Kidney epithelial cell (primary cell): Measurements from ENCODE around the genes SMPDL3B, GMEB1 and MECR.

DNA sequence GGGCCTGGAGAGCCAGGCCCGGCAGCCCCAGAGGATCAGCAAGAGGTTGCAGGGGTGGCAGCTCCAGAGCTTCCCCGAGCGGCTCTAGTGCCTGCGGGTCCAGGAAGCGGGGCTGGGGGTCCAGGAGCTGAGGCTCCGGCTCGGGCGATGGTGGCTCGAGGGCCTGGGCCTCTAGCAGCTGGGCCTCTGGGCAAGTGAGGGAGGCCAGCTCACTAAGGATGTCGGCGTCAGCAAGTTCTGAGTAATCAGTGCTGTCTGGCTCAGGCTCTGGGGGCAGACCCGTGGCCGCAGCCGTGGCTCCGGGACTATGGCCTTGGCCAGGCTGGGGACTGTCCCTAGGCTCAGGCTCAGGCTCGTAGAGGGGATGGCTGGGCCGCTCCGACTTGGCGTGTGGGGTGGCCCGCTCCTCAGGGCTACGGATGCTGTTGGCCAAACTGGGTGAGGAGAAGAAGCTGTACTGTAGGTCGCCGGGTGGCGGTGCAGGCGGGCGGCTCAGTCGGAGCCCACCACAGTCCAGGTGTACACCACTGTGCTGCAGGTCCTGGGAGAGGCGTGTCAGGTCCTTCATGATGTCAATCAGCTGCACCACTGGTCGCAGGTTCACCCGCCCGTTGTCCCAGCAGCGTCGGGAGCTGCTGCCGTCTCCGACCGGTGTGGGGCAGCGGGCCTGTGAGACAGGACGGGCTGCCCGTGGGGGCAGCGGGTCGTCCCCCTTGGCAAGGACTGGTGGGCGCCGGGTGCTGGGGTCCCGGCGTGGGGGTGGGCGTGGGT is 52.6 kb downstream of the AHDC1 start:
- RAMPAGE, long total RNA: no peak
- RRBS: 94% methylated on average over 10 of the region's 46 CpGs

DNA sequence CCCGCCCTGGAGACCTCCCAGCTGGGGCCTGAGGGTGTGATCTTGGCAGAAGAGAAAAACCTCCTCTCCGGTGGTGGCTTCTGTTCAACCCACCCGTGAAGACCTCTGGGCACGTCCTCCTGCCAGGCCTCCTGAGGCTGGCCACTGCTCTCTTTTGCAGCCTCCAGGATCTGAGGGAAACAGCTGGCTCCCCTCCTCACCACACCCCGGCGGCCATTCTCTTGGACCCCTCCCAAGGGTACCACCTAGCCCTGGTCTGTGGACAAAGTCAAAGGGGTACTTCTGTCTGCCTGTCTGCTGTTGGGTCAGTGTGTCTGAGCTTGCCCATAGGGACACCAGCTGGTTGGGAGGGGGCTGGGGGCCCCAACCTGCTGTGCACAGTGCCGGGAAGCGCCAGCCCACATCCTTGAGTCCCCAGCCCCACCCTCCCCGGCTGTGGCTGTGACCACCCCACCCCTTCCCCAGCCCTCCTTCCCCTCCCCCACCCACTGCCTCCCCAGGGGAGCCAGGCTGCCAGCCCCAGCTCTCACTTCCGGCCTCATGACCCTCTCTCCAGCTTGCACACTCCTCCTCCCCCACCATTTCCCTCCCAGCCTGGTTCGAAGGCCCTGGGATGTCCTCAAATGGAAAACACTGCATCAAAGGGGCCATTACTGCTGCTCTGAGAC is 48.1 kb downstream of the AHDC1 start:
- RAMPAGE, long total RNA: no peak
- RRBS: 37% methylated on average over 3 of the region's 11 CpGs

- RAMPAGE, long total RNA: no peak
- RRBS: 63% methylated on average over 3 of the region's 21 CpGs
Measured at GRCh38 chr1:27592479-27593207, 11.3 kb downstream of the AHDC1 start.

GRCh38 chr1:27602768-27603346 is 1.1 kb downstream of the AHDC1 start:
- RAMPAGE, long total RNA: no peak
- RRBS: 1% methylated on average over 27 of the region's 47 CpGs

GRCh38 chr1:27624508-27625641 is 10.1 kb downstream of the FGR start:
- RAMPAGE, long total RNA: no peak
- RRBS: no CpG with 5 or more reads among the region's 11 CpGs

DNA sequence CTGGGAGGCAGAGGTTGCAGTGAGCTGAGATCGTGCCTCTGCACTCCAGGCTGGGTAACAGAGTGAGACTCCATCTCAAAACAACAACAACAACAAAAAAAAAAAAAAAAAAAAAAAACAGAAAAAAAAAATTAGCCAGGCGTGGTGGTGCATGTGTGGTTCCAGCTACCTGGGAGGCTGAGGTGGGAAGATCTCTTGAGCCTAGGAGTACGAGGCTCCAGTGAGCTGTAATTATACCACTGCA is 11.9 kb downstream of the FAM76A start:
- RAMPAGE, long total RNA: no peak
- RRBS: no CpG with 5 or more reads among the region's 3 CpGs

- RAMPAGE, long total RNA: no peak
- RRBS: no CpG with 5 or more reads among the region's 1 CpG
Measured at GRCh38 chr1:27755136-27755553, 17.9 kb upstream of the STX12 start.

DNA sequence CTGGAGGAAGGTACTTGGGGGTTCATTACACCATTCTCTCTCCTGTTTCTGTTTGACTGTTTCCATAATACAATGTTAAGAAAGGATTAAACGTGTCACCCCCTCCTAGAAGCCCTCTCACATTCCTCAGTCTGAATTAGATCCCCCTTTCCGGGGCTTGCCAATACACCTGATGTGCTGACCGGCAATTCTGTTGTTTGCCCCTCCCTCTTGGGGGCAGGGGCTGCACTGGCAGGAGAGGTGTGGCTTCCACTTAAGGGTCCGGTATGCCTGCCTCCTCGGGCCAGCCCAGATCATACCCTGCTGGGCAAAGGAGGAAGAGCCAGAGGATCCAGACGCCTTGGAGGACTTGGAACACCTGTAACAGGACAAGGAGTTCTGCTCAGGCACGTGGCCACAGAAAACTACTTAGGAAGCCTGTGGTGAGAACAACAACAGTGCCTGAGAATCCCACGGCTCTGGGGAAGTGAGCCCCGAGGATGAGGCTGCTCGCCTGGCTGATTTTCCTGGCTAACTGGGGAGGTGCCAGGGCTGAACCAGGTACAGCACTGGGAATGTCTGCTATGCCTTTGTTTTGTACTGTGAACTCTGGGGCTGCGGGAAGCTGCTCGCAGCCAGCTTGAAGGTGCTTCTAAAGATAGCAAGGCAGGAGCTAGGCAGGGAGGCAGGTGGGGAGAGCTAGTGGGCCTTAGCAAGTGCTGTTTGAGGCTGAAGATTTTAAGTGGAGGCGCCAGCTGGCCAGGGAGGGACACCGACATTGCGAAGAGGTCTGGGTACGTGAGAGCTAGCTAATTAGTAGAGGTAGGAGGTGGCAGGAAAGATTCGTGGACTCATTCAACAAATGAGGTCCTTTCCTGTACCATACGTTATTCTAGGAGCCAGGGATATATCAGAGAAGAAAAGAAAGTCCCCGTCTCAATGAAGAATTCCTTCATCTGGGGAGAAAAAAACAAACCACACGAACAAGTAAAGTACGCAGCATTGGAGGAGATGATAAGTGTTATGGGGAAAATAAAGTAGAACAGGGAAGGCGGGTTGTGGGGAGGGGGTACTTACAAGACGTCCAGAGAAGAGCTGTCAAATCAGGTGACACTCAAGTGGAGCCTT is at the start of gene SMPDL3B:
TSS of gene SMPDL3B (plus strand) at position 296 of the 1,107 bp plus-strand sequence.
- RAMPAGE, long total RNA: no peak
- RRBS: 1% methylated on average over 2 of the region's 23 CpGs

DNA sequence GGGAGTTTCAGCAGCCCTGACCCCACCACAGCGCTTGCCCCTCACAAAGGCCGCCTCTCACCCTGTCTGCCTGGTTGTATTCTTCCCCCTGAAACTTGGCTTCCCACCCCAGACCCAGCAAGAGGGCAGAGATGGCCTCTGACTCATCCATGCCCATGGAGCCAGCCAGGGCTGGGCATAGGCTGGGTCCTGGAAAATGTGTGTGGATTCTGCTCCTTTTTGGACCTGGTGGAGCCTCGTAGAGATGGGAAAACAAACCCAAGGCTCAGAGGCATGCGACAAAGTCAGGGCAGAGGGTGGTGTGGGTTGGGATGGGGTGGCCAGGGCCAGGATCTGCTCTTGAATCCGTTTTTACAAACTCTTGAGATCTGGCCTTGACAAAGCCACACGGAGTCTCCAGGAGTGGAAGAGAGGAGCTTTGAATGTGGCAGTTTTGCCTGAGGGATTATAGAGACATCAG is 1.3 kb downstream of the XKR8 start:
- RAMPAGE, long total RNA: no peak
- RRBS: no CpG with 5 or more reads among the region's 6 CpGs

GRCh38 chr1:27992271-27992856 is 32.6 kb downstream of the XKR8 start:
- RAMPAGE, long total RNA: no peak
- RRBS: 66% methylated on average over 3 of the region's 6 CpGs

DNA sequence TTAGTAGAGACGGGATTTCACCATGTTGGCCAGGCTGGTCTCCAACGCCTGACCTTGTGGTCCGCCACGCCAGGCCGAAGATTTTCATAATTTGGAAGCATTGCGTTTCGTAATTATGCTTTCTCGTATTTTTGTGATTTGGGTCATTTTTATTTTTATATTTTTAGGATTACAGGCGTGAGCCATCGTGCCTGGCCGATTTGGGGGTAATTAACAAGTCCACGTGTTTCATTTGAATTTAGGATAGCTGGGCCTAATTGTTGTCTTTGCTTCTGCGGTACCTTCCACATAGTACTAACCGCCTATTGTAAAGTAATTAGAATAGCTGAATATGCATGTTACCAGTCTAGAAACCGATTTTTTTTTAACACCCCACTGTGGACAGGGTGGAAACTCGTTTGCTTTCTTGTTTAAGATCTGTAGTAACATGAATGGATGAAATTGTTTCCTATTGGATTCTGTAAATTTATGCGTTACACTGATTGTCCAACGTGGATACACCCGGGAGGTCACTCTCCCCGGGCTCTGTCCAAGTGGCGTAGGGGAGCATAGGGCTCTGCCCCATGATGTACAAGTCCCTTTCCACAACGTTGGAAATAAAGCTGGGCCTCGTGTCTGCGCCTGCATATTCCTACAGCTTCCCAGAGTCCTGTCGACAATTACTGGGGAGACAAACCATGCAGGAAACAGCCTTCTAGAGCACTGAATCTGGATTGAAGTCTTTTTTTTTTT is 1.2 kb downstream of the RCC1 start:
- RAMPAGE, long total RNA: no peak
- RRBS: no CpG with 5 or more reads among the region's 25 CpGs

DNA sequence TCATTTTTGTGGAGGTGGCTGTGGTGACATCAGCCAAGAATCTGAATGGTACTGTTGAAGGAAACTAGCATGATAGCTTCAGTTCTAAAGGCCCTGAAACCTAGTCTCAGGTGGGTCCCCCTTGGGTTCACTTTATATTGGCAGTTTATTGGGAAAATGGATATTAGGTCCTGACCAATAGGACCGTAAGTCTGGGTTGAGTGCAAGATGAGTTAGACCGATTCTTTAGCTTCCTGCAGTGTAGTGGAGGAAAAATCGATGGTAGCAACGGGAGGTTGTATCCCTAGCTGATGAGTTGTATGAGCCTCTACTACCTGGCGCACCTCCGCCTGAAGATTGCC is 3.8 kb downstream of the RCC1 start:
- RAMPAGE, long total RNA: no peak
- RRBS: no CpG with 5 or more reads among the region's 6 CpGs

GRCh38 chr1:28510143-28511350 is 4.7 kb downstream of the RCC1 start:
- RAMPAGE, long total RNA: no peak
- RRBS: no CpG with 5 or more reads among the region's 8 CpGs

GRCh38 chr1:28640947-28641294 is 1.9 kb downstream of the TAF12 start:
- RAMPAGE, long total RNA: no peak
- RRBS: no CpG with 5 or more reads among the region's 6 CpGs

DNA sequence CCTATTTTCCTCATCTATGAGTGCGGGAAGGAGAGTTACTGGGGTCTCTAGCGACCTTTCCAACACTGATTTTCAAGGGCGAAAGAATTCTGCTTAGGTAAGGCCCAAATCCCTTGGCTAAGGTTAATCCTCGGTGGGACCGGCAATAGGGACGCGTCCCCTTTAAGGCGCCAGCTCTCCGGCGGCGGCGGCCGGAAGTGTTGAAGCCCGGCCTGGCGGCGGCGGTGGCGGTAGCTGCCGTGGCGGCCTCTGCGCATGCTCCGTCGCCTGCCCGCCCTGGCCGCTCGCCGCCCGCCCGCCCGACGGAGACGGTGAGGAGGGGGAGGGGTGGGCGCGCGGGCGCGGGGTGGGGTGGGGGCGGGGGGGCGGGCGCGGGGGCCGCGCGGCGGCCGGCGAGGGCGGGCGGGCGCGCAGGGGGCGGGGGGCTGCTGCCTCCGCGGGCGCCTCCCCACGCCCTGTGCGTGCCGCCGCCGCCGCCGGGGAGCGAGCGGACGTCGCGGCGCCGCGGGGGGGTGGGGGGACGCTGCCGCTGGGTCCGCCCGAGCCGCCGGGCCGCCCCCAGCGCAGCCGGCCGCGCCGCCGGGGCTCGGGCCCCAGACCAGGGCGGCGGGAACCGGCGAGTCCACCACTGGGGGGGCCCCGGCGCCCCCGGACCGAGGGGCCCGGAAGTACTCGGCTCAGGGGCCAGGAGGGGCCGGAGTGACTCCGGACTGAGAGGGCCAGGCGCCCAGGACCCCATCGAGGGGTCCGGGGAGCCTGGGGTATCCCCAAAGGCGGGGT is at the start of gene GMEB1:
TSS of gene GMEB1 (plus strand) at position 256 of the 780 bp plus-strand sequence.
- RAMPAGE, long total RNA: no peak
- RRBS: under 1% methylated on average over 25 of the region's 100 CpGs

GRCh38 chr1:28737251-28738178 is 775 bp downstream of the YTHDF2 start:
- RAMPAGE, long total RNA: no peak
- RRBS: 1% methylated on average over 23 of the region's 62 CpGs

- RAMPAGE, long total RNA: no peak
- RRBS: no CpG with 5 or more reads among the region's 13 CpGs
Measured at GRCh38 chr1:29119434-29120117, 4.1 kb downstream of the TMEM200B start.

DNA sequence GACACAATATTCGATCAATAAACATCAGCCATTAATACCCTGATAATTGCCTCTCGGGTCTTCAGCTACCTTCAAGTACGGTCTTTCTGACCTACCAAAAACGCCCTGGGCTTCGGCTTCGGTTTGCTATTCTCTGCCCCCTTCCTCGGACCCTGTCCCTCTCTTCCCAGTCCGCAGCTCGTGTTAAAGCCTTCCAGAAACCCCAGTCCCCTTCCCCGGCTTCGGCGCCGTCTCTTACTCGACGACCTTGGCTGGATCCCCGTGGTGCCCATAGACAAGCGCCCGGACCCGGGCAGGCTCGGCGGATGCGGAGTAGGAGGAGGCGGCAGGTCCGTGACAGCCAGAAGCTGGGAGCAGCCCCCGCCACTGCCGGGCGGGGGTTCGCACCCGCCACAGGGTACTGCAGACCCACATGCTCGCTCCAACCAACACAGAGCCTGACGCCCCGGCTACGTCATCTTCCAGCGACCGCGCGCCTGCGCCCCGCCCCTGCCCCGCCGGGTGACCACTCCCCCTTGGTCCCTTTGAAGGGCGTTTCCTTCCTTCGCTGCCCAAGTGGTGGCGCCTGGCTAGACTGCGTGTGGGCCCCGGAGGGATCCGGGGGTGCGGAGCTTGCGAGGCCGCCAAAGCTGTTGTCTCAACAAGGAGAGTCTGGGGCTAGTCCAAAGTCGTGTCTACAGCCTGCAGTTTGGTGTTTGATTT is at the start of gene MECR:
TSS of gene MECR (minus strand) at position 442 of the 702 bp plus-strand sequence.
- RAMPAGE, long total RNA: no peak
- RRBS: under 1% methylated on average over 35 of the region's 51 CpGs

DNA sequence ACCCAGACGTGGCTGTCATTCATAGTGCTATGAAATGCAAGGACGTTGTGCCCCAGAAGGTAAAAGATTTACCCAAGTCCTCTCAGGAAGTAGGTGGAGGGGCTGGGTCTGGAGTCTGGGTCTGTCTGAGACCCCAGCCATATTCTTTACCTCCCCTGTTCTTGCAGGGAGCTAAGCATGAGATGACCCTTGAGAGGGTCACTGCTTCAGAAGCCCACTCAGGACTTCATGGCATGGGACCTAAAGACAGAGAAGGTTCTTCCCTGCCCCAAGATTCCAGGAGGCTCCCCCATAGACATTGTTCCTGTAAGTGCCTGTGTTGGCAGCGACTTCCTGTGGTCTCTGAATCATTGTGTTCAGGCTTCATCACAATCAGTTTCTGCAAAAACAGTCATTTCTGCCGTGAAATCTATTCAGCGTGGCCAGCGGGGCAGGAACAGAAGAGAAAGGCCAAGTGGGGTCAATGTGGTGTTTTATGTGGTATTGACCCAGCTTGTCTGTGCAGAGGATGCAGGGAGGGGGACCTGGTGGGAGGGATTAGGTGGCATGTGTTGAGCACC is 475.5 kb downstream of the PTPRU start:
- RAMPAGE, long total RNA: no peak
- RRBS: no CpG with 5 or more reads among the region's 6 CpGs

GRCh38 chr1:29984985-29985790 is 738.2 kb downstream of the MATN1 start:
- RAMPAGE, long total RNA: no peak
- RRBS: no CpG with 5 or more reads among the region's 9 CpGs